Uterus (tissue), 7 donors: ENCODE measurements around the genes LRRC37A2, COPZ2 and NFE2L1.

DNA sequence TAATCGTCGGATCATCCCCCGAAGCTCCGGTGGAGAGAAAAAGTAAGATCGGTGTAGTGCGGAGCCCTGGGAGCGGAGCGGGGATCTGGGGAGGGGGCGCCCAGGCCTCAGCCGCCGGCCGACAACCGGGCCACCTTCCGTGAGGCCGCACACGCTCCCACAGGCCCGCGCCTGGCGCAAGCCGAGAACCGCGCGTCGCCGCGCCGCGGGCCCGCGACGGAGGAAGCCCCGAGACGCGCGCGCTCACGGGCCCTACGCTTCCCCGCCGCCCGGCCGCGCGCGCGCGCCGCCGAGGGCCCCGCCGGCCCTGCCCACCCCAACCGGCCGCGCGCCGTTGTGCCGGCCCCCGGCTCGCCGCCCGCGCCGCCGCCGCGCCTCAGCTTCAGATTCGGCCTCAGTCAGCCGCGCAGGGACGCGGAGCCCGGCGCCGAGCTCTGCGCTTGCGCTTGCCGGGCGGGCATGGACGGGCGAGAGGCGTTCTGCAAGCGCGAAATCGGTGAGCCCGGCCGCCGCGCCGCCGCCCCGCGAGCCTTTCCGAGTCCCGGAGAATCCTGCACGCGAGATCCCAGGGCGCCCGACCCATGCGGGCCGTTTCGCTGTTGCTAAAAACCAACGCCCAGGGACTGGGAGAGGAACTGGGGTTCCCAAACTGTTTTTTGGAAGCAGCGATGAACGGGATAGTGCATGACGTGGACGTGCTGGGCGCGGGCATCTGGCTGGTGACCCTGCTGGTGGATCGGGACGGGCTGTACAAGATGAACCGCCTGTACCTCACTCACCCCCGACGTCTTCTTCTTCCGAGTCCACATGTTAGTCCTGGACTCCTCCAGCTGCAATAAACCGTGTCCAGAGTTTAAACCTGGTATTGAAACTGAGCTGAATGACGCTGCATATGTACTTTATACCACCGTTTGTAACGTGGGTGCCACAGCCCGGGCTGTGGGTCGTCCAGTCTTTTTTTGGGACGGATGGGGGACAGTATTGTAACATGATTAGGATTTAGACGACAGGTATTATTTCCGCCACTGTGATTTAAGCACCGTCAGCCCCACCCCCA, 27.9 kb upstream of the LRRC37A start:
- PRO-cap, 4 experiments, result peak in 4 of 4 experiments; most common plus-strand start position 397 of the sequence (in 4); most common minus-strand start position 227 of the sequence (in 3)
- RAMPAGE, long total RNA, 2 experiments, result no peak in any of the 2 experiments
- RRBS, result 2% methylated on average over 38 of the region's 124 CpGs

- PRO-cap, 4 experiments, result no peak in any of the 4 experiments
- RAMPAGE, long total RNA, 2 experiments, result no peak in any of the 2 experiments
- RRBS, result no CpG with 5 or more reads among the region's 10 CpGs
Observed at GRCh38 chr17:46512292-46512658, at the start of gene LRRC37A2. LRRC37A2 (plus strand) TSS chr17:46512468.

DNA sequence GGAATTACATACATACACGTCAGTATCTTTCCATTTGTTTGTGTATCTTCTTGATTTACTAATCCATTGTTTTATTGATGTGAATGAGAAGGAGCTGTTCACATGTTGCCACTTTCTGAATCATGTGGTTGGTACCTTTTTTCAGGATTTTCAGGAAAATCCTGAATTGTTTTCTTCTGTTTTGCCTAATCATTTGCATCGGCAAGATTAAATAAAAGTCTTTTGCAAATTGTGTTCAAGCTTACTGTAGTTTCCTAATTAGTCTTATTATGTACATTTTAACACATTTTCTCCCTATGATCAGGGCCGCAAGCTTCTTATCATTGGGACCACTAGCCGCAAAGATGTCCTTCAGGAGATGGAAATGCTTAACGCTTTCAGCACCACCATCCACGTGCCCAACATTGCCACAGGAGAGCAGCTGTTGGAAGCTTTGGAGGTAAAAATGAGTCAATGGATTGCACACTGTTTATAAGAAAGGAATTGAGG, 69.0 kb downstream of the WNT3 start:
- PRO-cap, 4 experiments, result no peak in any of the 4 experiments
- RAMPAGE, long total RNA, 2 experiments, result no peak in any of the 2 experiments
- RRBS, result no CpG with 5 or more reads among the region's 6 CpGs

DNA sequence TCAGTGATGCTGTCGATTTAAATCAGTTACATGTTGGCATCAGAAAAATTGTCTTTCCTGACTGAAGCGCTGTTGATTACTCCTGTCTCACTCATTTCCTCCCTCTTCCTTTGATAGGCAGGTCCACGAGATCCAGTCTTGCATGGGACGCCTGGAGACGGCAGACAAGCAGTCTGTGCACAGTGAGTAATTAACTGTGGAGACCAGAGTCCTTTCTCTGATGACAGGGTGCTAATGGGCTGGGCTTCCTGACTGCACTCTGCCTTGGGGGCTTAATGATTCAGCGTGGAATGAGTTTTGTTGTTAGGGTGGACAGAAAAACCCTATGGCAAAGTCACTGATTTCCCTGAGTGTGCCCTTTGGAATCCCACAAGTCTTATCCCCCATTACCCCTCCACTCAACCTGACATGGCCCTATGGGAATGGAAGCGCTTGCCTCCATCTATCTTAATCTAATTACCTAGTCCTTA, 6.5 kb downstream of the GOSR2 start:
- PRO-cap, 4 experiments, result no peak in any of the 4 experiments
- RAMPAGE, long total RNA, 2 experiments, result no peak in any of the 2 experiments
- RRBS, result no CpG with 5 or more reads among the region's 7 CpGs

- PRO-cap, 4 experiments, result no peak in any of the 4 experiments
- RAMPAGE, long total RNA, 2 experiments, result no peak in any of the 2 experiments
- RRBS, result no CpG with 5 or more reads among the region's 11 CpGs
Observed at GRCh38 chr17:46942418-46943200, 19.6 kb downstream of the GOSR2 start.

DNA sequence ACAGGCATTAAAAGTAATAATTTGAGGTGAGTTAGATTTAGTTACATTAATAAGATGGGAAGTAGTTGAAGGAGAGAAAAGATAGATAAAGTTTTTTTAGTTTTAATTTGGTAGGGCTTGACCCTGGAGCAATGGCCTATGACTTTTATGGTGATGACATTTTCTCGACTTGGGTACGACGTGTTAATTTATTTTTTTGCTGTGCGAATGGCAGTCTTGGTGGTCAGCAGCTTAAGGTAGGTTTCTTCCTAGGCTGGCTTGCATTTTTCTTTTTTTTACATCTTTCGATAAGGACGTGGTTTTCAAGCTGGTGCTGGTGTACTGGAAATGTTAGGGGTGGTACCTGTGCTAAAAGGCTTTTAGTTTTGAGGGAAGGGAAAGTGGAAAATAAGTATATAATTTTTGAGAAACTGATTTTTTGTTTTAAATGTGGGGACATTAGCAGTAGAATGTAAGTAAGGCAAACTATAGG, 87.7 kb upstream of the RPRML start:
- PRO-cap, 4 experiments, result no peak in any of the 4 experiments
- RAMPAGE, long total RNA, 2 experiments, result no peak in any of the 2 experiments
- RRBS, result no CpG with 5 or more reads among the region's 6 CpGs

DNA sequence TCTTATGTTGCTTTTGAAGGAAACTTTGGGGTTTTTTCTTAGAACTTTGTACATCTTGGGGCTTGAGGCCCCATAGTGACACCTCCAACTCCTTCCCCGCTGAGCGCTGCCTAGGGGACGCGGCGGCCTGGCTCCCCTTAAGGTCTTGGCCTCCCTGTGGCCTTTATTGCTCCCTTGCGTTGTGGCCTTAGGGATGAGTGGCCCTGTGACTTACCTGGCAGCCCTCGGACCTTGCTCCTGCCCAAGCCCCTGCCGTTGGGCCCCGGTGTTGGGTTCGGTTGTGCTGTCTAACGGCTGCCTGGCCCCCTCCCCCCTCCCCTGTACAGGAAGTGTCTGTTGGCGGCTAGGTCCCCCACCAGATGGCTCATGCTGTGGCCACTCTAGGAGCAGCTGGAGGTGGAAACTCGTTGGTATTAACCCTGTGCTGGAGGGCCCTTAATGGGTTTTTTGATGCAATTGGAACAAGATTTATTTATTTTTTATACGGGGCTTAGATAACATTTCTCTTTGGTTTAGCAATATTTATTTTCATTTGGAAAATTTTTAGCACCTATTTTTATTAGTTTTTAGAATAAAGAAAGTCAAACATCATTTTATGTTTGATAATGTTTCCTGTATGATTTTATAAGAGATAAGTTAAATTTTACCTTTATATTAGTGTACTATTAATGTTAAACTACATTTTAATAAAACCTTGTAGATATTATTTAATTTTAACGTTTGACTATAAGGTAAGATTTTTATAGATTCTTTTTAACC, 88.3 kb upstream of the RPRML start:
- PRO-cap, 4 experiments, result peak in 4 of 4 experiments; most common minus-strand start position 322 of the sequence (in 3)
- RAMPAGE, long total RNA, 2 experiments, result start-site peak on the minus strand in 2 of 2 experiments, centred at positions 300 to 307 of the sequence, 153 to 248 reads per replicate
- RRBS, result no CpG with 5 or more reads among the region's 15 CpGs

- PRO-cap, 4 experiments, result no peak in any of the 4 experiments
- RAMPAGE, long total RNA, 2 experiments, result no peak in any of the 2 experiments
- RRBS, result no CpG with 5 or more reads among the region's 2 CpGs
Observed at GRCh38 chr17:47118946-47119906, 69.9 kb downstream of the CDC27 start.

DNA sequence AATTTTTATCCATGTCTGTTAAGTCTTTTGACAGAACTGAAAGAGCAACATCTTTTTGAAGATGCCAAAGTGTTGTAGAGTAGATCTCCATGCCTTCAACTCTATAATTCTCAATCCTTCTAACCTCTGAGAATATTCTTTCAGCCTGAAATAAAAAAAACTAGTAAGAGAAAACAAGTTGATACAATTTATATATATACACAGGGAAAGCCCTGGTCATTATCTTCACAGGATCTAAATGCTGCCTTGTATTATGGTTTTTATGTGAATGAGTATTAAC, 50.4 kb downstream of the CDC27 start:
- PRO-cap, 4 experiments, result no peak in any of the 4 experiments
- RAMPAGE, long total RNA, 2 experiments, result no peak in any of the 2 experiments

- PRO-cap, 4 experiments, result no peak in any of the 4 experiments
- RAMPAGE, long total RNA, 2 experiments, result no peak in any of the 2 experiments
Observed at GRCh38 chr17:47170136-47170740, 18.9 kb downstream of the CDC27 start.

GRCh38 chr17:47305682-47305955, 18.1 kb upstream of the EFCAB13 start:
- PRO-cap, 4 experiments, result no peak in any of the 4 experiments
- RAMPAGE, long total RNA, 2 experiments, result no peak in any of the 2 experiments
- RRBS, result no CpG with 5 or more reads among the region's 2 CpGs

DNA sequence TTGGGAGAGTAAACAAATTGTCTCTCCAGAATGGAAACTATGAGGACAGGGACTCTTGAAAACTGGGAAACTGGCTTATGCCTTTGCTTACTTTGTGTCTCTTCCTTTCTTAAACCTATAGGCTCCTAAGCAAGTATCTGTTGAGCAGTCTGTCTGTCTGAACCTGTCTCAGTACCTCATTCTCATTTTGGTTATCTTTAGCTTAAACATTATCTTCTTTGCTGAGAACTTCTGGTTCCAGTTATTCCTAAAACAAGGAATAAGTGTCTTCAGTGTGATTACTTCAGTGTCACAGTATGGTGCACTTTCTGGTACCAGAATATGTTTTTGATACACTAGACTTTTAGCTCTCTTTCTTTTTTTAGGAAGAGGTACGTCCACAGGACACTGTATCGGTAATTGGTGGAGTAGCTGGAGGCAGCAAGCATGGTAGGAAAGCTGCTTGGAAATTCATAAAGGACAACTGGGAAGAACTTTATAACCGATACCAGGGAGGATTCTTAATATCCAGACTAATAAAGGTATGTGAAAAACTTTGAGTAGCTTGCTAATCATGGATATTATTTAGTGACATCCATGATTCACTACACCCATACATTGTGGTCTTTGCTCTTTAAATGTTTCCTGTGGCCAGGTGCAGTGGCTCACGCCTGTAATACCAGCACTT, 30.9 kb upstream of the KPNB1 start:
- PRO-cap, 4 experiments, result no peak in any of the 4 experiments
- RAMPAGE, long total RNA, 2 experiments, result no peak in any of the 2 experiments
- RRBS, result no CpG with 5 or more reads among the region's 4 CpGs

GRCh38 chr17:47699192-47699604, 5.2 kb downstream of the TBKBP1 start:
- PRO-cap, 4 experiments, result no peak in any of the 4 experiments
- RAMPAGE, long total RNA, 2 experiments, result no peak in any of the 2 experiments
- RRBS, result 79% methylated on average over 10 of the region's 15 CpGs

GRCh38 chr17:47822946-47823520, 1.4 kb upstream of the OSBPL7 start:
- PRO-cap, 4 experiments, result no peak in any of the 4 experiments
- RAMPAGE, long total RNA, 2 experiments, result no peak in any of the 2 experiments
- RRBS, result no CpG with 5 or more reads among the region's 11 CpGs

DNA sequence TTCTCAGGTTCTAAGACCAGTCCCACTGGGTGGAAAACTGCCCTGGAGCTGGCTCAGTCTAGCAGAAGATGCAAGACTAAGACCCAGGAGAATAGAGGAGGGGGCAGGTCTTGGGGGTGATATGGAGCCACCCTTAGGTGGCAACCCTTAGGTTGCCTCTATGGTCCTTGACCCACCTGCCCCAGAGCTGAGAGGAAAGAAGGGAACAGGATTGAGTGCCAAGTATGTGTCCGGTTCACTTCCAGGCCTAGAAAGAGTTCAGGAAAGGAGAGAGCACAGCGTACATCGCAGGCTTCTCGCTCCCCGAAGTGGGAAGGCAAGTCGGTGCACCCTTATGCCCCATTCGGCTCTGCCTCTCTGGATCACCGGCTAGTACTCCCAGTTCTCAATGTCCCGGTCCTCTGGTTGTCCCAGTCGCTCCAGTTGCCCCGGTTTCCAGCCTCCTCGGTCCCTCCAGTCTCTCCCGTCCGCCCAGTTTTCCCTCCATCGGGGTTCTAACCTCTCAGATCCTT, 611 bp downstream of the SP6 start:
- PRO-cap, 4 experiments, result peak in 1 of 4 experiments; most common plus-strand start position 254 of the sequence (in 1)
- RAMPAGE, long total RNA, 2 experiments, result no peak in any of the 2 experiments
- RRBS, result 31% methylated on average over 3 of the region's 15 CpGs

DNA sequence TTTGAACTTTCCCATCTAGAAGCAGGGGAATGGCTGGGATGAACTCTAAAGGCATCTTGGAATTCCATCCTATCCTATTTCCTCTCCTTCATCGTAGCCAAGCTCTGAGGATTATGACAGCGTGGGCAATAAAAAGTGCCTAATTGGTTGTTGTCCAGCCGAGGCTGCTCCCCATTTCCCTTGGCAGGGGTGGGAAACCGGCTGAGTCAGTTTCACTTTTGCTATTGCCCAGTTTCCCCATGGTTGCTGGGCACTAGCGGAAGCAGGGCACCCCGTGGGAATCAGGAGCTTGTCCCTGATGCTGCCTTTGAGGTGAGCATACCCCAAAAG, 13.8 kb upstream of the SP2 start:
- PRO-cap, 4 experiments, result no peak in any of the 4 experiments
- RAMPAGE, long total RNA, 2 experiments, result no peak in any of the 2 experiments
- RRBS, result no CpG with 5 or more reads among the region's 6 CpGs

GRCh38 chr17:47948486-47949066, 7.2 kb downstream of the PNPO start:
- PRO-cap, 4 experiments, result no peak in any of the 4 experiments
- RAMPAGE, long total RNA, 2 experiments, result no peak in any of the 2 experiments
- RRBS, result no CpG with 5 or more reads among the region's 4 CpGs

GRCh38 chr17:48037077-48038000, at the start of gene COPZ2:
COPZ2 (minus strand) TSS chr17:48037797.
- PRO-cap, 4 experiments, result peak in 4 of 4 experiments; most common plus-strand start chr17:48037226 (in 2); most common minus-strand start chr17:48037797 (in 3)
- RAMPAGE, long total RNA, 2 experiments, result start-site peak on the minus strand in 1 of 2 experiments, at chr17:48037692-48037729 at its widest, 9 reads per replicate
- RRBS, result 2% methylated on average over 28 of the region's 86 CpGs

GRCh38 chr17:48038001-48038191, 299 bp upstream of the COPZ2 start:
- PRO-cap, 4 experiments, result no peak in any of the 4 experiments
- RAMPAGE, long total RNA, 2 experiments, result no peak in any of the 2 experiments
- RRBS, result no CpG with 5 or more reads among the region's 5 CpGs

DNA sequence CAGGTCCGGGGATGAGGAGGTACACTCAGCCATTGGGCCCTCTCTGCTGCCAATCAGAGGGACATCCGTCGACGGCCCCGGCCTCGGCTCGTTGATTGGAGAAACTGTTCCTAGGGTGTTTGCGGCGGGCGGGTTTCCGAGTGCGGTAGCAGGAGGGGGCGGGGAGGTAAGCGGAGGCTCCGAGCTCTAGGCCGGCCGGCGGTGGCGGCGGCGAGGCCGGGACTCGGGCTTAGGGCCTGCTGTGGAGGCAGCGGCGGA, at the start of gene NFE2L1:
Gene NFE2L1, plus strand, starts transcription at position 169 of the 258 bp plus-strand sequence.
- PRO-cap, 4 experiments, result peak in 4 of 4 experiments; most common plus-strand start position 169 of the sequence (in 3)
- RAMPAGE, long total RNA, 2 experiments, result start-site peak on the plus strand in 2 of 2 experiments, centred at positions 175 to 189 of the sequence, 236 to 585 reads per replicate
- RRBS, result 2% methylated on average over 5 of the region's 25 CpGs